Body of pancreas (tissue), 2 donors: ENCODE data around the gene DPY19L2.

DNA sequence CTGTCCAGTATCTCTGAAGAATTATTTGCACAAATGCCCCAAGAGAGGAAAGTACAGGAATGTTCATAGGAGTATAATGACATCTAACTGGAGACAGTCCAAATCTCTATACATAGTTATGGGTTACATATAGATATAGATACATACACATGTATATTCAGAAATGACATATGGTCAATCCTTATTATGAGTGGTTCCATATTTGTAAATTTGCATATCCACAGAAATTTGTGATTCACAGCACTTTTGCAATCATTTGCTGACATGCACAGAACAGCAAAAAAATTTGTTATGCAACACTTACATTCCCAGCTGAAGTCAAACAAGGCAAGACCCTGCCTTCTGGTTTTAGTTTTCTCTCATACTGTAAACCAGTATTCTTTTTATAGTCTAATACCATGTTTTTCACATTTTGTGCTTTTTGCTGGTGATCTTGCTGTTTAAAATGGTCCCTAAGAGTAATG is 103.7 kb downstream of the SLC16A7 start:
- PRO-cap: no peak
- RAMPAGE, long total RNA, 2 experiments: no peak in any of the 2 experiments

DNA sequence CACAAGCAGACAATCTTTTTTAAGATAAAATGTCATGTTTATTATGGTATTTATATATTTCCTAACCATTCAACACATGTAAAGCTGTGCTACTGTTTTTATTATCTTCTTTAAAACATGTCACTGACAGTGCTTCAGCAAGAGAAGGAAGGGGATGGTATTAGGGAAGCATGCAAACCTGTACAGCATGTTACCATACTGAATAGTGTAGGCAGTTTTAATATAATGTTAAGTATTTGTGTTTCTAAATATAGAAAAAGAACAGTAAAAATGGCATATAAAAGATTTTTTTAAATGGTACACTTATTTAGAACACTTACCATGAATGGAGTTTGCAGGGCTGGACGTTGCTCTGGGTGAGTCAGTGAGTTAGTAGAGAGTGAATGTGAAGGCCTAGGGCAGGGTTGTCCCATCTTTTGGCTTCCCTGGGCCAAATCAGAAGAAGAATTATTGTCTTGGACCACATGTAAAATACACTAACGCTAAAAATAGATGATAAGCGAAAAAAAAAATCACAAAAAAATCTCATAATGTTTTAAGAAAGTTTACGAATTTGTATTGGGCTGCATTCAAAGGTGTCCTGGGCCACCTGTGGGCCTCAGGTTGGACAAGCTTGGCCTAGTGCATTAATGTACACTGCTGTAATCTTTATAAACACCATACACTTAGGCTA is 17.1 kb downstream of the USP15 start:
- PRO-cap: no peak
- RAMPAGE, long total RNA, 2 experiments: no peak in any of the 2 experiments

DNA sequence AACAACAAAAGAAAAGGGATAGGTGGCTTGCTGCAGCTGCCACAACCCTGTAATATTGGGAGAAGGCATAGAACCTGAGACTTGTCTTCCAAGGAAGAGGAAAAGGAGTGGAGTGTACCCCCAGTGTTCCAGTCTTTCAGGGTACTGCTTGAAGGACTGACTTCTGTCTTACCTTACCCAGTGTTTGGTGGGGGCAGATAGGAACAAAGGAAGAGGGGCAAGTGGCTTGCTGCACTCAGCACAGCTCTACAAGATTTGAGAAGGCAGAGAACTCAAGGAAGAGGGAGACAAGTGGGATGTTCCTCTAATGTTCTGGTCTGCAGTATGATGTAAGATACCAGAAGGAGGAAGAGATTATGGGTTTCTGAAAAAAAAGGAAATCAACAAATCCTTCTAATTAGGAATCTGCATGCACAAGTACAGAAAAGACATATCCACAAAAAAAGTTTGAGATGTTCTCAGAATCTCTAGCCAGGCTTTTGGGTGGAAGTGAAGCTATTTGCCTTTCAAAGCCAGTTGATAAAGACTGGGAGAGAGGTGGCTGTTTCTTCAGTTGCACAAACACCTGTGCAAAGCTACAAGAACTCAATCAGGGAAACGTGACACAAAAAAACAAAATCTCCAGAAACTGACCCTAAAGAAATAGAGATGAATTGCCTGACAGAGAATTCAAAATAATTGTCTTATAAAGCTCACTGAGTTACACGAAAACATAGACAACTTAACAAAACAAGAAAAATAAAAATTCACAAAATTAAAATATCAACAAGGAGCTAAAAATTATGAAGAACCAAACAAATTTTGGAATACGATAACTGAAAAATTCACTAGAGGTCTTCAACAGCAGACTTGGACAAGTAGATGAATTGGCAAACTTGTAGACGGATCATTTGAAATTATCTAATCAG is 37.2 kb downstream of the USP15 start:
- PRO-cap: no peak
- RAMPAGE, long total RNA, 2 experiments: no peak in any of the 2 experiments

DNA sequence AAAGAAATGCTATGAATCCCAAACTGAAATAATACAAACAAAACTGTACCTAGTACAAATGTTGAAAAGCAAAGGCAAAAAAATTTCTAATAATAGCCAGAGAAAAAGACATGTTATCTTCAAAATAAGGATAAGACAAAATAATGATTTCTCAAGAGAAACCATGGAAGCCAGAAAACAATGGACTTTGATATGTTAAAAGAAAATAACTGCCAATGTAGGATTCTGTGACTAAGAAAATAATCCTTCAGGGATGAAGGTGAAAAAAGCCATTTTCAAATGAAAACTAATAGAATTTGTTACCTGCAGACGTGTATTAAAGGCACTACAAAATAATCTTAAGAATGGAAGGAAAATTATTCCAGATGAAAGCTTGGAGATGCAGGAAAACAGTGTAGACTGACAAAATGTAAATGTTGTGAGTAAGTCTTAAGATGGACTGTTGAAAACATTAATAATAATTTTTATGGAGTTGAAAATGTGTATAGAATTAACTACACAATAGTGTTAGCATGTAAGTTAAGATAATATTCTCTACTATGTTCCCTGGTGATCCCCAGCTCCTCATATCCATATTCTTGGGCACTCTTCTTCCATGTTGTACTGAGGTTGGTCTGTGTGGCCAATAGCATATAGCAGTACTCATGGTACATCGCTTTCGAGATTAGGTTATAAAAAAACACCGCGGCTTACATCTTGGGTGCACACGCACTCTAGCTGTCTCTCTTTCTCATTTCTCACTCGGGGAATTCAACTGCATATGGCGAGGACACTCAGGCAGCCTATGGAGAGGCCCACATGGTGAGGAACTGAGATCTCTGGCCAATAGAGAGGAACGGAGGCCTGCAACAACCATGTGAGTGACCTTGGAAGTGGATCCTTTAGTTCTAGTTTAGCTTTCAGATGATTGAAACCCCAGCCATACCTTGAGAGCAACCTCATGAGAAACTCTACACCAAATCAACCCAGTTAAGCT is 45.3 kb downstream of the USP15 start:
- PRO-cap: no peak
- RAMPAGE, long total RNA, 2 experiments: no peak in any of the 2 experiments

DNA sequence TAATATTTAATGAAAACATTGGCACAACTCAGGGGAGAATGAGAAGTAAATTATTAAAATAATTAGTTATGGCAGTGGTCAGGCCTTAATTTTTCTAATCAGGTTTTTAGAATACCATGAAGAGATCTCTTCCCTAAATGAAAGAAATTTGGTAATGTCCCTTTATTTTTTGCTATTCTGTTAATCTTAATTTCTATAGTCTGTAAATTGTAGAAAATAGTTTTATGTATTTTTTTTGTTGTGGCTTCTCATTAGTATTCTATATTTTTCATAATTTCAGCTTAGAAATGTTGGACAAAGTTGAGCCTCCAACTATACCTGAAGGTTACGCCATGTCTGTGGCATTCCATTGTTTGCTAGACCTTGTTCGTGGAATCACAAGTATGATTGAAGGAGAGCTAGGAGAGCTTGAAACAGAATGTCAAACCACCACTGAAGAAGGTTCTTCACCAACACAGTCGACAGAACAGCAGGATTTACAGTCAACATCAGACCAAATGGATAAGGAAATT is 65.6 kb downstream of the MON2 start:
- PRO-cap: no peak
- RAMPAGE, long total RNA, 2 experiments: no peak in any of the 2 experiments

DNA sequence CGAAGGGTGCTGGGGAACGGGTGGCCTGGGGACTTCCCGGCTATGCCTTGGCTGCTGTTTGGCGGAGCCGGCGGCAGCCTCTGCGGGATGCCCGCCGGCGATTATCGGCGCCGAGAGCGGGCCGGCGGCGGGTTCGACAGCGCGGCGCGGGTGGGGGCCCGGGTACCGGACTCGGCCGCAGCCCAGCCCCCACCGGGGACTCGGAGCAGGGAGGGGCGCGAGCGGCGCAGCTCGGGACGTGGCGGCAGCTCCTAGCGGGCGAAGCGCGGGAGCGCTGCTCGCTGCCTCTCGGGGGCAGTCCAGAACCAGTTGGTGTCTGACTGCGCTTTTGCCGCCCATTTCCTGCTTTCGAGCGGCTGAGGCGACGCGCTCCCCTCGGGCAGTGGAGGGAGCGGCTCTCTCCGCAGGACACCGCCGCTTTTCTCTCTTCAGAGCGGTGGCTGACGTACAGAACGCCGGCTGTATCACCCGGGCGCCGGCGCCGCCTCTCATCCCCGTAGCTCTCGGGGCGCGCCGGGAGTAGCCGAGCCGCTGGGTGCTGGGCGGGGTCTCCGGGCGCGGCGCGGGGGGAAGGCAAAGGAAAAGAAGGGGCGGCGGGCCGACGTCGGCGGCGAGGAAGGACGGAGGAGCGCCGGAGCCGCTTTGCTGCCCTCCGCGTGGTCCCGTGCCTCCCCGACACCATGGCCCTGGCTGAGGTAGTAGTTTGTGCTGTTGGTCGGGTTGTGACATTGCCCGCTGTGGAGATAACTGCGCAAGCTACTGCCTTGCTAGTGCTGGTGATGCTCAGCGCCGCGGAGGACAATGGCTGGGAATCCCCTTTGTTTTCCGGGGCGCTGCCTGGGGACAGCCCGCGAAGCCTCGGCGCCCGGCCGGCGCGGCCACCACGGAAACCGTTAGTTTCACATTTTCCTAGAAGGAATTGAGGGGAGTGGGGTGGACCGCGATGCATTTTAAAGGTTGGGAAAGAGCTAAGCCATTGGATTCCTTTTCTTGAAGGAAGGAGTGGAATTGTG is 136.7 kb downstream of the MON2 start:
- PRO-cap: bidirectional peak, plus-strand start at position 257 of the sequence, minus-strand start at position 253 of the sequence; bidirectional peak, plus-strand start at position 728 of the sequence, minus-strand start at position 682 of the sequence
- RAMPAGE, long total RNA, 2 experiments: no peak in any of the 2 experiments

DNA sequence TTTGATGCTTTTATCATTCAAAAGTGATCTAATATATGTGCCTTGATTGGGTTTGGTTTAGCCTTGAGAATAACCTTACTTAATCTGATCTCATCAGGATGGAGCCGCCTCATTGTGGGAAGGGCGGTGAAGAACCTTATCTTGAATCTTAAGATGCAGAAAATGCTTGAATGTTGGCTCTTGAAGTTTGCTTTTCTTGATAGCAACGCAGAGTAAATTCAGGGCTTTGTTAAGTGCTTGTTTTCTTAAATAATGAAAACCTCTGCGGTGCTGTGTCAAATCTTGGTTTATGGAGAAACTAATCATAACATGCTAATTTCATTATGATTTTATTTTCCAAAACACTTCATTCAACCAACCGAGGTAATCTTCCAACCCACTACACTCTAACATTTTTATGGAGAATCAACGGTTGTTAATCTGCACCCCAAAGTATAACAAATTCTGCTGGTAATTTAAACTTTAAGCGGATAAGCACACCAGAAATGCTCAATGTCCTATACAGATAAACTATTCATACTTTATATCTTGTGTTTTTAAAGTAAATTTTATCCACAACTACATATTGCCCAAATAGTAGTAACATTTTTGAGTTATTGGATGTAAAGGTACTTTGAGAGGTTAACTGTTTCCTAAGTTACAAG is 138.4 kb downstream of the MON2 start:
- PRO-cap: no peak
- RAMPAGE, long total RNA, 2 experiments: no peak in any of the 2 experiments

DNA sequence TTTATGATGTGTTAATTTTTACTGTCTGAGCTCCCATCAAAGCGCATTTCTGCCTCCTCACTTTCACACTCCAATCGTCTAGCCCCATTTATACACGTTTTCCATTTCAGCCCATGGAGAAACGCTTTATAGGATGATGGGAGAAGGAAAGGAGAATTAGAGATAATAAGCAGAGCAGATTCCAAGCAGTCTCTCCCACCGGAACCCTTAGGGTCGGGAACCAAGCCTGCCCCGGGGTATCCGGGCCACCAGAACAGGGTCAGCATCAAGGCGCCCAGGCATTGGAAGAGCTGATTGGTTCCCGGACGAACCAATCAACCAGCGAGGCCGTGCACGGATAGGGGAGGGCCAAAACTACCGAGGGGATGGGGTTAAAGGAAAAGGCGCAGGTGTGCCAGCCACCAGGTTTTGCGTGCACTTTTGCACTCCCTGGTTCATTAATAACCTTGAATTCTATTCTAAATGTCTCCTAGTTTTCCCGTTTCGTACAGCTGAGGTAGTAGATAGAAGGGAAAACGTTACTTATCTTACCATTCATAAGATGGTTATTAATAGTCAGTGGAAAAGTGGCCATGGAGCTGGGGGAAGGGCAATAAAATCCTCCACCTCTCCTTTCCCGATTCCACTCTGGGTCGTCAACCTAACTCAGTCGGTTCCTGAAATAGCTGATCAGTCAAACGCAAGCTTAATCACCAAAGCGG is 1.7 kb downstream of the PPM1H start:
- PRO-cap: bidirectional peak, plus-strand start at position 365 of the sequence, minus-strand start at position 194 of the sequence
- RAMPAGE, long total RNA, 2 experiments: no peak in any of the 2 experiments

- PRO-cap: no peak
- RAMPAGE, long total RNA, 2 experiments: start-site peak on the minus strand in 2 of 2 experiments, at chr12:63668466-63668665 at its widest, 31 to 57 reads per replicate
Observed at GRCh38 chr12:63667831-63668865, at the start of gene DPY19L2. DPY19L2 (minus strand) TSS chr12:63668493.

- PRO-cap: bidirectional peak, plus-strand start at chr12:63845528, minus-strand start at chr12:63845458
- RAMPAGE, long total RNA, 2 experiments: no peak in any of the 2 experiments
Observed at GRCh38 chr12:63845404-63845590, 797 bp downstream of the SRGAP1 start.

DNA sequence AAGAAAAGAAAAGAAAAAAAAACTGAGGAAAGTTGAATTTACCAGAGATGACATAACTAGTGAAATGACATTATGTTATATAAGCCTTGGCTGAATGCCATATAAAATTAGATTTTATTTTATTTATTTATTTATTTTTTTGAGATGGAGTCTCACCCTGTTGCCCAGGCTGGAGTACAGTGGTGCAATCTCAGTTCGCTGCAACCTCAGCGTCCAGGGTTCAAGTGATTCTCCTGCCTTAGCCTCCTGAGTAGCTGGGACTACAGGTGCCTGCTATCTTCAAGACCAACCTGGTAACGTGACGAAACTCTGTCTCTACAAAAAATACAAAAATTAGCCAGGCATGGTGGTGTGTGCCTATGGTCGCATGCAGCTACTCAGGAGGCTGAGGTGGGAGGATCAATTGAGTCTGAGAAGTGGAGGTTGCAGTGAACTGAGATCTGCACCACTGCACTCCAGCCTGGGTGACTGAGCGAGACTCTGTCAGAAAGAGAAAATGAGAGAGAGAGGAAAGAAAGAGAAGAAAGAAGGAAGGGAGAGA is 29.1 kb downstream of the SRGAP1 start:
- PRO-cap: no peak
- RAMPAGE, long total RNA, 2 experiments: no peak in any of the 2 experiments

GRCh38 chr12:63899026-63899832 is 54.7 kb downstream of the SRGAP1 start:
- PRO-cap: unidirectional peak, minus-strand start at chr12:63899487; unidirectional peak, minus-strand start at chr12:63899517; unidirectional peak, minus-strand start at chr12:63899588
- RAMPAGE, long total RNA, 2 experiments: start-site peak on the plus strand in 1 of 2 experiments, at chr12:63899527-63899621 at its widest, 7 reads per replicate

GRCh38 chr12:64088360-64089165 is 133.5 kb downstream of the KICS2 start:
- PRO-cap: unidirectional peak, plus-strand start at chr12:64088607; unidirectional peak, plus-strand start at chr12:64088691
- RAMPAGE, long total RNA, 2 experiments: no peak in any of the 2 experiments

DNA sequence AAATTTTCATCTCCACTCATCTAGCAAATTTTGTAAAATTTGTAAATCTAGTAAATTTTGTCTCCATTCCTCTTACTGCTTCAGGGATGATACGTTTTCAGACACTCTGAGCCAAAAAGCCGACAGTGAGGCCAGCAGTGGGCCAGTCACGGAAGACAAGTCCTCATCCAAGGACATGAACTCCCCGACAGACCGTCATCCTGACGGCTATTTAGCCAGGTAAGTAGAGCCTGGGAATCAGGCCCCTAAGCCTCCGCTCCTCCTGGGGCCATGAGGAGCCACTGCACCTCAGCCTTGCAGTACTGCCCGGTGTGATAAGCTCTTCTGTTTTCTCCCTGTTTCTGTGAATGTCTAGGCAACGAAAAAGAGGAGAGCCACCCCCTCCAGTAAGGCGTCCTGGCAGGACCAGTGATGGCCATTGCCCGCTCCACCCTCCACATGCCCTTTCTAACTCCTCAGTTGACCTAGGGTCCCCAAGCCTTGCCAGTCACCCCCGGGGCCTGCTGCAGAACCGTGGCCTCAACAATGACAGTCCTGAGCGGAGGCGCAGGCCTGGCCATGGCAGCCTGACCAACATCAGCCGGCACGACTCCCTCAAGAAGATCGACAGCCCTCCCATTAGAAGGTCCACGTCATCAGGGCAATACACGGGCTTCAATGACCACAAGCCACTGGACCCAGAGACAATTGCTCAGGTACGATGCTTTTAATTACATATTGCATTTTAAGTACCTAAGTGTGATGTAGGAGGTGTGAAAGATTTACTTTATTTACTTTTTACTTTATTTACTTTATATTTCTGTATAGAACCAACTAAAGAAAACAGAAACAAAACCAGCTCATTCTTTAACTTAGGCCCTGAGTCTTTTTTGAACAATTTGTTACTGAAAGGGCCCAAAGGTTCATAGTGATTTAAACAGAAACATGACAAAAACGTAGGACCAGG is 94.3 kb downstream of the KICS2 start:
- PRO-cap: no peak
- RAMPAGE, long total RNA, 2 experiments: no peak in any of the 2 experiments

DNA sequence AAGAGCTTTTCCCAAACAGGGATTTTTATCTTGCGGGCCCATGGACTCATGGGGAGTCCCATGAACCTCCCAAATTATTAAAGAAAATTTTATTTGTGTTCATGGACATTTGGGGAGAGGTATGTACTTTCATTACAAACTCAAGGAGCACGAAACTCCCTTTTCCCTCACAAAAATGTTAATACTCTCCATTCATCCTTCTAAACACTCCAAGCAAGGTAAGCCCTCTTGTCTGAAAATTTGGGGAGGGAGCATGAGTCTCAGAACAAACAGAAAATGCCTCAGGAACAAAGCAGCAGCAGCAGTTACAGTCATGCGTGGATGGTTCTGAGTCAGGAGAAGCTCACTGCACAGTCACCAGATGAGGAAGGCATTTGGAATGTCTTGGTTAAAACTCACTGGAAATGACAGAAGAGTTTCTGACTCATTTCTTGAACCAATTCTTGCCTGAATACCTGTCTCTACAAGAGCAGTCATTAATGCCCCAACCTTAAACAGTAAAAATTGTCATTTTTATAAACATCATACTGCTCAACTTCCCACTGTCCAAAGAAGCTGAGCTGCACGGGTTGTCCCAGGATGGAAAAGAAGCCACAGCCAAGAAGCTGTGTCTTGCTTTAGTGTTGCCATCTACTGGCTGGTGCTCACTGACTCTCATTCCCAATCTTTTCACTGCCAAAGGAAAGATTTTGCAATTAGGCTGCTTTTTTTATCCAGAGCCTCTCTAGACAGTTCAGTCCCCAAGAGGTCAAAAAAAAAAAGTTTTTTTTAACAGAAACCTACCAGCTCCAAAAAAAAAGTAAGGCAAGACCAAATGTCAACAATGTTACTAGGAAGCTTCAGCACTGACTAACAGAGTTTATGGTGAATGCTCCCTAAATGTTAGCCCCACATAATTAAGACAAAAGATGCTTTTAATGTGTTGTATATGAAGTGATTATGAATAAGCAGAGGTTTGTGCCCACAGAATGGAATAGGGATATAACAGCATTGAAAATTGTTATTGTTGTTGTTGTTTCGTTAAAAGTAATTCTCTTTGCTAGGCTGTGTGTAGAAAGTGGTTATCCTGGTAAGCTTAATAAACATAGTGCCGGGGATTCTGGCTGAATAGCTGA is 40.5 kb downstream of the KICS2 start:
- PRO-cap: no peak
- RAMPAGE, long total RNA, 2 experiments: no peak in any of the 2 experiments

DNA sequence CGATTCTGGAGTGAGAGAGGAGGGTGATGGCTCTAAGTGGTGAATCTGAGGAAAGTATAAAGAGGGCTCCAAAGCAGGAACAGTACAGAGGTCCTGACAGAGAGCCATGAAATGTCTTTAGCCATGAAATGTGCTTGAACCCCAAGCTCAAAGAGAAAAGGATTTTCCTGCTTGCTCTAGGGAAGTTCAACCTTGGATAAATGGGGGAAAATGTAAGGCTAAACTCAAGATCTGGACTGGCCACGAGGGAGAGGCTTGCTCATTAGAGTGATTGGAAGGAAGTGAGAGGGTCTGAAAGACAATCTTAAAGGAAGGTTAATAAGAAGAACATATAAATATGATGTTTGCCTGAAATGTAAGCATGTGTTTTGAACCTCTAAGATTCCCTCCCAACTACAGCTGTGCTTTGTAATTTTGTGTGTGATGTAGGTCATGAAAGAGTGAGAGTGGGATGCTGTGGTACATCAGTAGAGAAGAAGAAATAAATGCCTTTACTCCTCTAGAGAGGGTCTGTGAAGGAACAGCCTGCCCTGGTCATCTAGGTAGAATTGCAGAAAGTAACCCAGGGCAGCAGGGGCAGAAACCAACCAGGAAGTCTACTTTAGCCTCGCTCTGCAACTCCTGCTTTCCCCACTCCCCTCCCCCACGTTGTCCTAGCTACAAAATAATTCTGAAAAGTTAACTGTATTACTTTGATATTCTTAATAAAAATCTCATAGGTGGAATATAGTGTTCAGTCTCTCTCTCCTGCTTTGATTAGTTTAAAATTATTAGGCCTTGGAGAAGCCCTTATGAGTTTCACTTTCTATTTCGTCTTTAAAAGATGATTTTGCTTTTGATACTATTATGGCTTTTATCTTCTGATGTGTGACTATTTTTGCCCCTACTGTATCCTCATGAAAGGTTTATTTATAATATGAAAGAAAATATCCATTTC is 7.4 kb downstream of the TBK1 start:
- PRO-cap: no peak
- RAMPAGE, long total RNA, 2 experiments: no peak in any of the 2 experiments

- PRO-cap: no peak
- RAMPAGE, long total RNA, 2 experiments: no peak in any of the 2 experiments
Observed at GRCh38 chr12:64616021-64616625, 5.8 kb downstream of the RASSF3 start.

DNA sequence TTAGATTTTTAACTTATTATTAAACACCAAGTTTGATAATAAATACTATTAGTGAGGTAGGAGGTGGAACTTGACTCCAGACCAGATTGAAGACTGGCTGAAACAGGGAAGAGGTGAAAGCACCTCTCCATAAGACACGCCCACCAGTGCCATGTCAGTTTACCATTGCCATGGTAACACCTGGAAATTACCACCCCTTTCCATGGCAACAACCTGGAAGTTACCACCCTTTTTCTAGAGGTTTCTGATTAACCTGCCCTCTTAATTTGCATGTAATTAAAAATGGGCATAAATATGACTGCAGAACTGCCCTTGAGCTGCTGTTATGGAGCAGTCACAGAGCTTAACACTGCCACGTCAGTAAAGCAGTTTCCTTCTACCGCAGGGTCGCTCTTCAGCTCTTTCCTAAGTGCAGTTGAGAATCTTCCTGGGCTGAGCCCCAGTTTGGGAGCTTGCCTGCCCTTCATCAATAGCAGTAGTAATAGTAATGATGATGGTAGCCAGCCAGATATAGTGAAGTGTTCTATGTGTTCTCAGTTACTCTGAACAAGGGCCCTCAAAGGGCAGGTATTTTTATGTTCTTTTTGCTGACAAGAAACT is 55.2 kb downstream of the RASSF3 start:
- PRO-cap: no peak
- RAMPAGE, long total RNA, 2 experiments: no peak in any of the 2 experiments

DNA sequence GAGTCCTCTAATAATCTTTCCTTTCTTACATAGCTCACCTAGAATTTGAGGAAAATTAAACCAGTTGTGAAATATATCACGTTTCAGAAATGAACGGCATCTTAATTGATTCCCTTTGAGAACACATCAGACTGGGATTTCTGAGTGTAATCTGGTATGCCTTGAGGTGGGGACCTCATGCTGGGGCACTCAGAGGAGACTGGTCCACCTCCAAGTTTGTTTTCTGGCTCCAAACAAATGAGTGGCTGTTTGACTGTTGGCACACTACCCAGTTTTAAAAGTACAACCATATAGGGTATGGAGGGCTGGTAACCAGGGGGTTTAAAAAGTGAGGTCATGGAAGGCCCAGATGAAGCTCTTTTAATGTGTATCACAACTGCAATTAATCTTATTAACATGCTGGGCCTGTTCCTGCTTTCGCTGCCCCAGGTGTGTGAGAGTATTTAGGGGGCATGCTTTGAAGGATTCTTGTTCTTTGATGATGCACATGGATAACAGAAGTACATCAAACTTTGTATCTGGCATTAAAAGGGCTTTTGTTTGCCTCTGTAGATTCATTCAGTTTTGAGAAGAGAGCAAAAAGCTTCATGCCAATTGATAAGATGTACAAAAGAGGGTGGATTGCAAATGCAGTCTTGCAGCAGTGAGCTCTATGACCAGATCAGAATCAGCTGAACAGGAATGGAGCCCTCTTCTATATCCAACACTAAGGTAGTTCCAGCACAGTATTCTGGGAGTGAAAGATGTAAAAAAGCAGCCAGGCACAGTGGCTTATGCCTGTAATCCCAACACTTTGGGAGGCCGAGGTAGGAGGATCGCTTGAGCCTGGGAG is 63.6 kb downstream of the RASSF3 start:
- PRO-cap: no peak
- RAMPAGE, long total RNA, 2 experiments: no peak in any of the 2 experiments

DNA sequence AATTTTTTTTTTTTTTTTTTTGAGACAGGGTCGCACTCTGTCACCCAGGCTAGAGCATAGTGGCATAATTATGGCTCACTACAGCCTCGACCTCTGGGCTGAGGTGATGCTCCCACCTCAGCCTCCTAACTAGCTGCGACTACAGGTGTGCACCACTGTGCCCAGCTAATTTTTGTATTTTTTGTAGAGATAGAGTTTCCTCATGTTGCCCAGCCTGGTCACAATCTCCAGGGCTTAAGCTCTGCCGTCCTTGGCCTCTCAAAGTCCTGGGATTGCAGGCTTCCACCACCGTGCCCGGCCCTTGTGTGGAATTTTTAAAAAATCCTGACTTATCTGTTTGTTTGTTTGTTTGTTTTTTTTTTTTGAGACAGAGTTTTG is 73.8 kb downstream of the RASSF3 start:
- PRO-cap: no peak
- RAMPAGE, long total RNA, 2 experiments: no peak in any of the 2 experiments